Cerebellum (tissue), 5 donors: ENCODE results near the genes NAT10 and TRIM44.

DNA sequence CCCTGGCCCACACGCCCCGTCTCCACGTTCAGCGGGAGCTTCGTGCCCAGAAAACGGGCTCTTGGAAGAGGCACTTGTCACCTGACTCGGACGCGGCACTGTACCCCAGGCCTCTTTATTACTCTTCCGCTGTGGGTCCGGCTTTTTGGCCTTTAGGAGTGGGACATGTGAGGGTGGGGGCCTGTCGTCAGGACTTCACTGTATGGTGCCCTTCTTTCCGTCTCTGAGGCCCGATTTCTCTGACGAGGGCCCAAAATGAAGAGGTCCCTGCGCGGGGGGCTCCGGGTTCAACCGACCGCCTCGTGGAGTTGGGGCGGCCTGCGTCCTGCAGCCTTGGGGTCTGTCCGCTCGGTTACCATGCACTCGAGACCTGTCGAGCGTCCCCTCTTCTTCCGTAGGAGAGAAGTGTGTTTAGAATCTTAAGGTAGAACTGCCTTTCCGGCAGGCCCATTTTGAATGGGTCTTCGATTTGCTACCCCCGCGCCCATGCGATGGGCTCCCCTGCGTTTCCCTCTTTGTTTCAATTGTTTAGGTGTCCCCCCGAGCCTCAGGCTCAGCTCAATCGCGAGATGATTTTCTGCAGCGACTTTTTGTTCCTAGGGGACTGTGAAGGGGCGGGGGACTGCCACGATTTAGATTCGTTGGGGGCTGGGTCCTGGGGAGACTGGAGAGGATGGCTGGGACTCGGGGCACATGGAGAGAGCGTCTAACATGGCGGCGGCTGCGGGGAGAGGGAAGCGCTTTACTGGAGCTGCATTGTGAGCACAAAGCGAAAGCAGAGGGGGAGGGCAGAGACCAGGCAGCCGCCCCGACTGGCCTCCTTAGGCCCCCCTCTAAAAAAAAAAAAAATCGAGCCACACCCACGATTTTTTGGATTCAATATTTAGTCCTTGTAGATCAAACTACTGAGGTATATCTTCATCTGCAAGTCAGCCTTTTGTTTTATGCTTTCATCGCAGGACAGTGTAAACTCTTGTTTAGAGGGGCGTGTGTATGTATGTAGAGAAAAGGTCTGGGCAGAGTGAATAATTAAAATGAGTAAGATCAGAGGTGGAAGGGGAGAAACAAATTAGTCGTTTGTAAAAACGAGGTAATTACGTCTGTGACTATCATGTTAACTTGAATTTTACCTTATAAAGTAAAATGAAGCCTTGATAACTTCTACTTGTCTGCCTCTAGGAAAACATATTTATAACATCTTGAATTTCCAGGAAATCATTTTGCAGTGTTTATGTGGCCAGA is 1.7 kb downstream of the CAPRIN1 start:
- PRO-cap, 3 experiments = peak in 1 of 3 experiments; most common minus-strand start position 736 of the sequence (in 1)
- RAMPAGE, long total RNA = no peak

- PRO-cap, 3 experiments = no peak in any of the 3 experiments
- RAMPAGE, long total RNA = no peak
These were observed 16.4 kb downstream of the CAPRIN1 start for GRCh38 chr11:34067767-34068471.

DNA sequence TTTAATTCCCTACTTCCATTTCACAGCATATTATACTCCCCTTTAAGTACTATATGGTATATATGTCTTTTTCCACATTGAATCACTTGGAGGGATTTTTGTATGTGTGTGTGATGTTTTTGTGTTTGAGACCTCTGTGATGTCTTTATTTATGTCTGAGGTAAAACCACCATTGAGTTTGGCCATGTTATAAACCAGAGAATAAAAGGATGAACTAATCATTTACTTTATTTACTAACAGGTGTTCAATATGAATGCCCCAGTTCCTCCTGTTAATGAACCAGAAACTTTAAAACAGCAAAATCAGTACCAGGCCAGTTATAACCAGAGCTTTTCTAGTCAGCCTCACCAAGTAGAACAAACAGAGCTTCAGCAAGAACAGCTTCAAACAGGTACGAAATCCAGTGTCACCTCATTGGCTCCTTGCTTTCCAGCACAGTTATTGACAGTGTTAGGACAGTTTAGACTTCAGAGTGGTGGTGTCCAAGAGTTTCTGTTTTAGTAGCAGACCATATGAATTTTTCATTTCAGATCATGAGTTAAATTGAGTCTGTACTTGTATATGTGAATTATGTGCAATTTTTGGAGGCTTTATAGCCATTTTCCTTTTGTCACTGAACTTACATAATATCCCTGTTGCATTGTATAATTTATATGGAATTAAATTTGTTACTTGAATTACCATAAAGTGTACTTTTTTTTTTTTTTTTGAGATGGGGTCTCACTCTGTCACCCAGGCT is 13.6 kb upstream of the NAT10 start:
- PRO-cap, 3 experiments = no peak in any of the 3 experiments
- RAMPAGE, long total RNA = no peak

DNA sequence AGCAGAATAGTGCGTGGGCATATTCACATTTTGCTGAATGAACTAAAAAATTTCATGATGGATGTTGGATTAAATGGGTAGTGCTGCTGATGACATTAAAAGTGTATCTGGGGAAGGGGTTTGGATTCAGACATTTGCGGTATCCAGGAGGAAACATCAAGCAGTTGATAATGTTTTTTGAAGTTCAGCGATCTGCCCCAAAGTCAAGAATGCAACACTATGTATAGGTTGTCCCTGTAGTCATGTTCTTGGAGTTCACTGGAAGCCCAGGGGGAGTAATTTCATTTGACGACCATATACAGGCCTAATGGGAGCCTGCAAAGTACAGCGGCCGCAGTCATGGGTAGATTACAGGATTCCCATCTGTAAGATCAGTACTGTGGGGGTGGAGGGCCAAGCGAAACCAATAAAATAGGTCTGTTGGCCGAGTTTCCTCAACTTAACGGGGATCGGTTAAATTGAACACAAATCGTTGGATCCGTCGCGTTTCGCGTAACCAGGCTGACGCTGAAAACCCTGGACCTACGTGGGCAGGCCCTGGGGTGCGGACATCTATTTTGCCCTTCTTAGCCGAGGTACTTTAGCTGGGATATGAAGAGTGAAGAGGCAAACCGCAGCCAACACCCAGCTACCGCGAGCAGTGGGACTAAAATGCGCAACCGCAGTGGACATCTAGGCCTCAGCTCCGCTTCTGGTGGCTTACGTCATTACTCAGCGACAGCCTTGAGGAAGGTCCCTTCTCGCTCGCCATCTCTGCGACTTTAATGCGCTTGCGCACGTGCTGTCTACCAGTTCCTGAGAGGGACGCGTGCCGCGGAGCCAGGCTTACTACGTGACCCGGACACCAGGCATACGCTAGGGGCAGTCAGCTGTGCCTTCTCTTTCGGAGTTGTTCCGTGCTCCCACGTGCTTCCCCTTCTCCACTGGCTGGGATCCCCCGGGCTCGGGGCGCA is at the start of gene NAT10:
TSS of gene NAT10 (plus strand) at position 791 of the 953 bp plus-strand sequence.
- PRO-cap, 3 experiments = peak in 3 of 3 experiments; most common plus-strand start position 791 of the sequence (in 3); most common minus-strand start position 642 of the sequence (in 2)
- RAMPAGE, long total RNA = no peak

- PRO-cap, 3 experiments = no peak in any of the 3 experiments
- RAMPAGE, long total RNA = no peak
These were observed 80.9 kb downstream of the NAT10 start for GRCh38 chr11:34186136-34186939.

DNA sequence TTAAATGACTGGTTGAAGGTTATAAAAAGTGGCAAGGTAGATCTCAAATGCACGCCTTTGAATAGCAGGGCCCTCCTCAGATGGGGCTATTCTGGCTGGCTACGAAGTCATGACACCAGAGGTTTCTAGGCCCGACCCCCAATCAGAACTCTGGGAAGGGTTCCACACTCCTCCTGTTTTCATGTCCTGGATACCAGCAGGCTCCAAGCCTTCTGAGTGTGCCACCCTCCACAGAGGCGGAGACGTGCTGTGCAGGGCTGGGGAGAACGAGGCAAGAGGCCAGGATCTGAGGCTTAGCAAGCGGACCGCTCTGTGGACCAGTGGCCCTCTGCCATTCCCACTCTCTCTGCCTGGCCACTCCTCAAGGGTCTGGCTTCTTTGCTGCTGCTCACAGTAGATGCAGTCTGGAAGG is 86.9 kb downstream of the NAT10 start:
- PRO-cap, 3 experiments = no peak in any of the 3 experiments
- RAMPAGE, long total RNA = no peak

GRCh38 chr11:34235463-34235993 is 122.3 kb downstream of the ABTB2 start:
- PRO-cap, 3 experiments = no peak in any of the 3 experiments
- RAMPAGE, long total RNA = no peak

DNA sequence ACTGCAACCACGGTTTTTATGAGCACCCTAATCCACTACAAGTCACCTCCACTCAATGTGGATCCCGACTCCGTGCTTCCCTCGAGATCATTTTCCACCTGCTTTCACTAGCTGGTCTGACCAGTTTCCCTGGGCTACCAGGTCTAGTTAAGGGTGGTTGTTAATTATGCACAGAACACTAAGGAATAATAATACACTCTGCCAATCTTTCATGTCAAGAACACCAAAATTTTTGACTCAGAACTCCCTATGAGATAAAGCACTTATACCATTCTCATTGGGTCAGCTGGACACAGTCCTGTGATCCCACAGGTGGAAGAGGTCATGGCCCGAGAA is 82.3 kb downstream of the ABTB2 start:
- PRO-cap, 3 experiments = no peak in any of the 3 experiments
- RAMPAGE, long total RNA = no peak

DNA sequence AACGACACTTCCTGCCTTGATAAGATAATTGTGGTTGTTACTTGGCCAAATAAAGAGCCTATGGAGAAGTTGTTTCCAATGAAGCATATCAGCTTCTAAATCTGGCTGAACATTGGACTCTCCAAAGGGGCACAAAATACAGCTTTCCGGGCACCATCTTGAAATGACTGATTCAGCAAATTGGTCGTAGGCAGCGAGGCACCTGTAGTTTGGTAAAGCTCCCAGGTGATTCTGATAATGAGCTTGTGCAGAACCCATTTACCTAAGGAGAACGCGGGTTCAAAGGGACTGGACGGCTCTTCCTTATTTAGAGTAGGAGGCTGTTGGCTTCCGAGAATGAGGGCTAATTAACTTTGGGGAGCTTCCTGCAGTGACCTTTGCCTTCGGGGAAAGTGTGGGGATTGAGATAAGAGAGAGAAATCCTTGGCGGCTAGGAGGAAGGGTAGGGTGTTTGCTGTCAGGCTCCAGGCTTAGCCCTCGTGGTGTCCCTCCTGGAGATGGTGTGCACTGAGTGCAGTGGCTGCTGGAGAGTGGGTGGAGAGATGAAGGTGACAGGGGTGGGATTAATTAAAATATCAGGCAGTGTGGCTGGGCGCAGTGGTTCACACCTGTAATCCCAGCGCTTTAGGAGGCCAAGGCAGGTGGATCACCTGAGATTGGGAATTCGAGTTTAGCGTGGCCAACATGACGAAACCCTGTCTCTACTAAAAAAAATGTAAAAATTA is 17.4 kb upstream of the EHF start:
- PRO-cap, 3 experiments = no peak in any of the 3 experiments
- RAMPAGE, long total RNA = no peak

- PRO-cap, 3 experiments = no peak in any of the 3 experiments
- RAMPAGE, long total RNA = no peak
These were observed 3.8 kb downstream of the EHF start for GRCh38 chr11:34624488-34625352.

DNA sequence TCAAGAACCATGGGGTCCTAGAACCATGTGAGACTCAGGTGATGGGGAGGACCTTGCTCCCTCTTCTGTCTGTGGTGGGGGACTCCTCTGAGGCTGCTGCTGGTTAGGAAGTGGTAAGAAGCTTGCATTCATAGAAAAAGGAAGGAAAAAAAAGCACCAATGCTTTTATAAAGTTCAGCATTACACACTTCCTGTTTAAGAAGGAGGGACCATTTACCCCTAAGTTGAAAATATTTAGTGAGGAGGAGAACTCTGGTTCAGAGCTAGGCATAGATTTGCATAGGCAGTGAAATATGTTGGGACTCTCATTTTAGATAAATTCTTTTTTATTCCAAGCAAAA is 91.7 kb upstream of the CD44 start:
- PRO-cap, 3 experiments = no peak in any of the 3 experiments
- RAMPAGE, long total RNA = no peak

DNA sequence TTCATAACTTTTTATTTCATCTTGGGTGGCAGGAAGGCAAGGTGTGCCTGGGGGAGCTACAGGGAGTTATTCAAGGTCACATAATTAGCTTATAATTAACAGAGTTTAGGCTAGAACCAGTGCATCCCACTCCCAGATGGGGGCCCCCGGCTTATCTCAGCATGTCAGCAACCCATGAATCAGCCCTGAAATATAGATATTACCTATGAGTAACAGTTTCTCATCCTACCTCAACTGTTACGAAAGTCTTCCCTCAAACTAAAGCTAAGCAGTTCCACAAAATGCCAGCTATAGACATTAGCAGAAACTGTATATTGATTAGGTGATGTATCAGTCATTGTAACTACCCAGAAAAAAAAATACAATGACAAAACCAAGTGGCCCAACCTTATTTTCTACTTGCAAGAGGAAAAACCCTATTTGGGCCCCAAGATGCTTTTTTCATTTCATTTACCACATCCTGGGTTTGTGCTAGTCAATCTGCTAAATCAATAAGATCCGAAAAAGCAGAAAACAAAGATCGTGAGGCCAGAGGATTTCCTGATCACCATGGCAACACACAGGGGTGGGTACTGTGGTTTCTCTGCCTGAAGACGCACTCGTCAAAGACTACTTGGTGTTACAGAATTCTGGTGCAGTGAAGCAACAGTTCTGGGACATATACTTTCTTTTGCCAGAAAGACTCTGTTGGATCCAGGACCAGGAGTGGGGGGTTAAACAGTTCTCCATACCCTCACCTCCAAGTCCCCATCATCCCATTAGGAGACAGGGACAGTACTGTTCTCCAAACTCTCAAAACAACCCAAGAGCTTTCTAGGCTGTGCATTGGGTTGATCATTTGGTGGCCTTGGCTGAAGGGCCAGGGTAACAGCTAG is 26.9 kb downstream of the CD44 start:
- PRO-cap, 3 experiments = no peak in any of the 3 experiments
- RAMPAGE, long total RNA = no peak

GRCh38 chr11:35343405-35343749 is 76.0 kb downstream of the SLC1A2 start:
- PRO-cap, 3 experiments = no peak in any of the 3 experiments
- RAMPAGE, long total RNA = no peak

DNA sequence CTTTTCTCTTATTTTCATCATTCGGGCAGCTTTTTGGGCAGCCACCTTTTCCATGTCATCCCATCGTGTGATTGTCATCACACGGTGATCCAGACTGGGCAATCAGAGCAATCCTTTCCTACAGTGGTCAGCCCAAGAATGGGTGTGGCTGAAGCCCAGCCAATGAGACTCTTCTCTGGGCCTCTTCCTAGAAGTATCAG is 38.3 kb downstream of the SLC1A2 start:
- PRO-cap, 3 experiments = no peak in any of the 3 experiments
- RAMPAGE, long total RNA = no peak

DNA sequence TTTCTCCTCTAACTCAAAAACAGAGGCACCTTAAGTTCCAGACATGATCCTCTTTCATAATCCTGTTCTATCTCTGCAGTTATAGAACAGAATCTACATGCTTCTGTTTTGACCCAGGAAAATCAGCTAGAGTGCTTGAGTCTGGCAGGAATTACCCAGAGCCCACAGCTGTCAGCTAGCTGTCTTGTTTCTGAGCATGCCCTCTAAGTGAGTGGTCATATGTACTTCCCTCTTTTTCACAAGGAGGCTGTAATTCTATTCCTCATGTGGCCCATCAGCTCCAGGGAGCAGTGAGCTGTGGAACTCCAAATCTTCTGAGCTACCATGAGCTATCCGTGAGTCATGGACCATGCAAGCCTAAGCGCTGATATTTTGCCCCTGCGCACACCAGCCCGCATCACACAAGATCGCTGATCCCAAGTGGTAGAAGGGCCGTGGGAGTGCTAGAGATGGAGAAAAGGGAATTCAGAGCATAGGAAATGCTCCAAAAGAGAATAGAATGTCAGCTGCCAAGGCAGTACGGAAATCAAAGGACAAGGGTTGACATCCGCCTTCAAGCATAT is 5.4 kb downstream of the FJX1 start:
- PRO-cap, 3 experiments = no peak in any of the 3 experiments
- RAMPAGE, long total RNA = no peak

GRCh38 chr11:35662558-35662945 is at the start of gene TRIM44:
Gene TRIM44 (plus strand): TSS chr11:35662775.
- PRO-cap, 3 experiments = peak in 3 of 3 experiments; most common plus-strand start chr11:35662880 (in 3); most common minus-strand start chr11:35662648 (in 2)
- RAMPAGE, long total RNA = no peak

DNA sequence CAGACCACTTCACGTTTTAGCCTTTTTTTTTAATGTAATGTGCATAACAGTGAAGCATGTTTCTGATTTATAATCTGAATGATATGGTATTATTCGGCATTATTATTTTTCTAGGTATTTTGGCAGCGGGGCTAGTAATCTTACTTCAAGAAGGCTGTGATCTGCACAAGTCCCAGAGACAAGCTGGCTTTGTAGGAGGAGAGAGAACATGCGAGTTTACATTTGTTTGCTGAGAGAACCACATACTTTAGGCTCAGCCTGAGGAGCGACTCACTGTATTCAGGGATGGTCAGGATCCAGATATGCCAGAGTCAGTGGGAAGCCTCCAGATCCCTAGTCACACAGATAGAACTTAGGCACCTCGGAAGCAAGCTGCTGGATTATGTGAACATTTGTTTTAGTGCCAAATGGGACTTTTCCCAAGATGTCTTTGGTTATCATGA is 118.7 kb downstream of the TRIM44 start:
- PRO-cap, 3 experiments = no peak in any of the 3 experiments
- RAMPAGE, long total RNA = no peak

GRCh38 chr11:36007277-36007716 is 63.4 kb downstream of the LDLRAD3 start:
- PRO-cap, 3 experiments = no peak in any of the 3 experiments
- RAMPAGE, long total RNA = no peak

- PRO-cap, 3 experiments = peak in 1 of 3 experiments; most common plus-strand start chr11:36016011 (in 1); most common minus-strand start chr11:36015948 (in 1)
- RAMPAGE, long total RNA = no peak
These were observed 72.0 kb downstream of the LDLRAD3 start for GRCh38 chr11:36015859-36016362.

DNA sequence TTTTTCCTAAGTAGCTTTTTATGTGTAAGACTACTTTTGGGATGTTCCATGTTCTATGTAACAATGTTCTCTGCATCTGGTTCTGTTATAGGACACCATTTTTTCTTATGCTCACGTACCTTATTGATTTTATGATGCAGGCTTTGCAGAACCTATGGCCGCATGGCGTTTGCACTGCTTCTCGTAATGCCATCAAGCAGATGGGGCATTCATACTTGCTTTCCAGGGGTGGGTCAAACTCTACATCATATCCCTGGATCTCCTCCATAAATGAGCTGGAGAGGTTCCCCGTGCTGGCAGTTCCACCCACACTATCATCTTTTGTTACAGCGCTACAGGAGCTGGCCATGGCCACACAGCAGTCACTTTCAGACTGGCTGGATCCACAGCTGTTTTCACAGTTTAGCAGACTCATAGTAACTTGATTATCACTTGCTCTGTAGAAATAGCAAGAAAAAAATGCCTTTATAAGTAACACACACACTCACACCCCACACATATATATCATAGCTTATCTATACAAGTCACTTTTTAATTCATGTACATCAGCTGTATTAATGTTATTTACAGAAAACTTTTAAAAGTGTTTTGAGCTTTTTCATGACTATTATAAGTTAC is 8.9 kb downstream of the TRAF6 start:
- PRO-cap, 3 experiments = no peak in any of the 3 experiments
- RAMPAGE, long total RNA = no peak